OCI-LY7 (cell line): ENCODE measurements around a stretch of chr6.

- PRO-cap, result no peak
- RAMPAGE, long total RNA, result no peak
These were observed 55.2 kb downstream of the ARID1B start for GRCh38 chr6:156832038-156833130.

- PRO-cap, result no peak
- RAMPAGE, long total RNA, result no peak
These were observed 71.4 kb downstream of the ARID1B start for GRCh38 chr6:156848551-156849080.

GRCh38 chr6:157021353-157022168 lies 244.4 kb downstream of the ARID1B start:
- PRO-cap, result bidirectional peak, plus-strand start at chr6:157021603, minus-strand start at chr6:157021460; bidirectional peak, plus-strand start at chr6:157022288, minus-strand start at chr6:157022133
- RAMPAGE, long total RNA, result no peak

- PRO-cap, result no peak
- RAMPAGE, long total RNA, result no peak
These were observed 174.7 kb downstream of the TMEM242 start for GRCh38 chr6:157148204-157149354.

DNA sequence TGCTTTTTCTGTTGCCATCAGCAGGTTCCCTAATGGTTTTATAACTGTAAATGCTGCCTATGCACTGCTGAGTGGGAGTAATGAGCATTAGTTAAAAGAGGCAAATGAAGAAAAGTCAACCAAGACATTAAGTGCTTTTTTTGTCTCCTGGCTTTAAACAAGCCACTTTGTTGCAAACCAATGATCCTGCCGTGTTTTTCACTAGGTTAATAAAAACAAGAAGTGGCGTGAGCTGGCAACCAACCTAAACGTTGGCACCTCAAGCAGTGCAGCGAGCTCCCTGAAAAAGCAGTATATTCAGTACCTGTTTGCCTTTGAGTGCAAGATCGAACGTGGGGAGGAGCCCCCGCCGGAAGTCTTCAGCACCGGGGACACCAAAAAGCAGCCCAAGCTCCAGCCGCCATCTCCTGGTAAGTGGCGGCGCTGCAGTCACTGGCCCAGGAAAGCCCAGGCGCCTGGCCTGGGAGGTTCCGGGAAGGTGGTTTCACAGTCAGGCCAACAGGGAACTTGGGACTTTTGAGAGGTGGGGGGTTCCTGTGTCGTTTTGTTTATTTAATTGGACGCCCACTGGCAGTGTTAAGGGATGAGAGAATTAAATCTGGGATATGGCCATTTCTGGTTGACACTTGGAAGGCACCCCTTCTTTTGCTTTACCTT lies 139.2 kb downstream of the TMEM242 start:
- PRO-cap, result no peak
- RAMPAGE, long total RNA, result no peak

DNA sequence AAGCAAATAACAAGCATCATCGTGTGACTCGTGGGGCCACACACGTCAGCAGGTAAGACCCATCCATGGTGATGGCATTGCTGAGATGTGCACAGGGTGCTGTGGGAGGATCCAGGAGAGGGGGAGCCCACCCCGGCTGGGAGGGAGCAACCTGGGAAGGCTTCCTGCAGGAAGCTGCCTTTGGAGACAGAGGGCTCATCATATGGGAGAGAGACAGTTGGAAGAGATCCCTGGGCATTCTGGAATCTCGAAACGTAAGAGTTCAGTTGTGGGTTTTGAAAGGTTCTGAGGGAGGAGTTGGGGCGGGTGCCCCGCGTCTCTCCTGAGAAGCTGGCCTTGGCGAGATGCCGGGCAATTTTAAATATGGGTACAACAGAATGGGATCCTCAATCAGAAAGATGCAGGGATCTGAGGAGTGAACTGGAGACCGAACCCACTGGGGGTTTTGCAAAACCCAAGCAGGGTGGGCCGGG lies 106.5 kb downstream of the TMEM242 start:
- PRO-cap, result no peak
- RAMPAGE, long total RNA, result no peak

- PRO-cap, result no peak
- RAMPAGE, long total RNA, result no peak
These were observed 53.9 kb downstream of the TMEM242 start for GRCh38 chr6:157269058-157270086.

GRCh38 chr6:157317020-157318162 lies 5.9 kb downstream of the TMEM242 start:
- PRO-cap, result no peak
- RAMPAGE, long total RNA, result no peak

DNA sequence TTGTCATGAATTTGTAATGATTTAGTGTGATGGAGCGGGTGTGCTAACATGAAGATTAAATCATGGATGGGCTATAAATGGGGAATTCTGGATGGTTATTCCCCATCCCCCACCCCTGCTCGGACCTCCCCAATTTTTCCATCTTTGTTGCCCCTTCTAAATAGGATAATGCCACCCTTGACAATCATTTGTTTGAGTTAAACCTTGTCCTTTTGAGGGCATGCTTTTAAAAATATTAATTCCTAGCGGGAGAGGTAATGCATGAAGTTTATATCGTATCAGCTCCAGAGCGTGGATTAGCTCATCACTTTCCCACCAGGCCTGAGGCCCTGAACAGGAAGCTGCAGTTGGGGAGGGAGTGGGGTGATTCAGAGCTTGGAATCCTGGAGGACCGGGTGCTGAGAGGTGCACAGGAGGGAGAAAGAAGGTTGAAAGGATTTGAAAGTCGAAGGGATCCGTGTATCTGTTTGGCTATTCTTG lies 24.9 kb downstream of the ZDHHC14 start:
- PRO-cap, result no peak
- RAMPAGE, long total RNA, result no peak

DNA sequence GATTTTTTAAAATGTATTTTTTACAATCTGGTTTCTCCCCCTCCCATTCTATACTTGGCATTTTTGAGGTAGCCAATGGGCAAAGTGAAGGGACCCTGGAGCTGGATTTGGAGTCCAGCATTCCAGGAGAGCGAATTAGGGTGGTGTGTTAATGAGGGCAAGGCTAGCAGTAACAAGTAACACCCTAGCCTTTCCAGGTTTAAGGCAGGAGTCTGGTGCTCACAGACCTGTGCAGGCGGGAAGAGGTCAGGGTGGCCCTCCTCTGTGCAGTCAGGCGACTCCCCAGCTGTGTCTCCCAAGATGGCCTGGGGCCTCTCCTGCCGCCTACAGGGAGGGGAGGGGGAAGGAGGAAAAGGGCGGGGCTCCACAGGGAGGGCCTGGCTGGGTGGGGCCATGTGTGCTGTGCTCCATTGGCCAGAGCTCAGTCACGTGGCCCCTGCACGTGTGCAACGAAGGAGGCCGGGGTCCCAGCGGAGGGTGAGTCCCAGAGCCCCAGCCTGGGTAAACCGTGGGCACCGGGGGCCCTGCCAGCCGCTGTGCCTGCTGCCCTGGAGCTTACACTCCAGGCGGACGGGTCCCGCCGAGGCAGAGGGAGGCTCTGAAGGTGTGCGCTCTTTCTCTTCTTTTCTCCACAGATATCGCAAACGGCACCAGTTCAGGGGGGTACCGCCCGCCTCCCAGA lies 211.5 kb downstream of the ZDHHC14 start:
- PRO-cap, result no peak
- RAMPAGE, long total RNA, result no peak

- PRO-cap, result no peak
- RAMPAGE, long total RNA, result no peak
These were observed 56.2 kb upstream of the SNX9 start for GRCh38 chr6:157766813-157767377.

DNA sequence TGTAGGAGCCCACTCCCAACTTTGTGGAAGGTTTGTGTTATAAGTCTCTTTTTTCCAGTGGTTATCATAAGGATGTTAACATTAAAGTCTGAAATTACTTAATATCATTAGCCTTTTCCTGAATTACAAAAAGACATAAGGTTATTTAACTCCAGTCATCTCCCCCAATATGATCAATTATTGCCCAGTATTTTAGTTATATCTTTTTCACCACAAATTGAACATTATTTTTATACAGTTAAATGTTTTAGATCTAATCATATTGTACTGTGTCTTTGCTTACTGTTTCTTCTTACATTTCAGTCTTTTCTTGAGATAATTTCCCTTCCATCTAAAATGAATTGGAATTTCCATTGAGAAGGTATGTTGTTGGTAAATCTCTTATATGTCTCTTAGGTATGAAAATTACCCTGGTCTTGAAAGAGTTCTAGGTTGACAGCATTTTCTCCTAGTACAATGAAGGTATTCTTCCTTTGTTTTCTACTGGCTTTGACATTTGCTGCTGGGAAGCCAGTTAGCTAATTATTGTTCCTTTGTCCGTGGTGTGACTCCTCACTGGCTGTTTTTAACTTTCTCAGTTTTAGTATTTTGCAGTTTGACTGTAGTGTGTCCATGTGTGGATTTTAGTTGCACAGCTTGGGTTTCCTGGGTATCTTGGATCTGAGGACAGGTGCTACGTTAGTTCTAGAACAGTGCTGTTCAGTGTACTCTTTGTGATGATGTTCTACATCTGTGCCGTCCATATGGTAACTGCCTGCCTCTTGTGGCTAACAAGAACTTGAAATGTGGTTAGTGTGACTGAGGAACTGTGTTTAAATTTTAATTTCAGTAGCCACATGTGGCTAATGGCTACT lies 7.1 kb downstream of the SNX9 start:
- PRO-cap, result no peak
- RAMPAGE, long total RNA, result no peak

DNA sequence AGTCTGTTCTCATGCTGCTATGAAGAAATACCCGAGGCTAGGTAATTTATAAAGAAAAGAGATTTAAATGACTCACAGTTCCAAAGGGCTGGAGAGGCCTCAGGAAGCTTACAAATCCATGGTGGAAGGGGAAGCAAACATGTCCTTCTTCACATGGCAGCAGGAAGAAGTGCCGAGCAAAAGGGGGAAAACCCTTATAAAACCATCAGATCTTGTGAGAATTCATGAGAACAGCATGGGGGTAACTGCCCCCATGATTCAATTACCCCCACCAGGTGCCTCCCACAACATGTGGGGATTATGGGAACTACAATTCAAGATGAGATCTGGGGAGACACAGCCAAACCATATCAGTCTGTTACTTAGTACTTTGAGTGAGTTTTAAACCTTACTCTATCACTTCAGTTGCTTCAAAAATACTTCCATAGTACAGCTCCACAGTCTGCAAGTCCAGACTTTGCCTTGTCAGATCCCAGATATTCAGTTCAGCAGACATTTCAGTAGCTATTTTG lies 9.5 kb downstream of the SNX9 start:
- PRO-cap, result no peak
- RAMPAGE, long total RNA, result no peak

DNA sequence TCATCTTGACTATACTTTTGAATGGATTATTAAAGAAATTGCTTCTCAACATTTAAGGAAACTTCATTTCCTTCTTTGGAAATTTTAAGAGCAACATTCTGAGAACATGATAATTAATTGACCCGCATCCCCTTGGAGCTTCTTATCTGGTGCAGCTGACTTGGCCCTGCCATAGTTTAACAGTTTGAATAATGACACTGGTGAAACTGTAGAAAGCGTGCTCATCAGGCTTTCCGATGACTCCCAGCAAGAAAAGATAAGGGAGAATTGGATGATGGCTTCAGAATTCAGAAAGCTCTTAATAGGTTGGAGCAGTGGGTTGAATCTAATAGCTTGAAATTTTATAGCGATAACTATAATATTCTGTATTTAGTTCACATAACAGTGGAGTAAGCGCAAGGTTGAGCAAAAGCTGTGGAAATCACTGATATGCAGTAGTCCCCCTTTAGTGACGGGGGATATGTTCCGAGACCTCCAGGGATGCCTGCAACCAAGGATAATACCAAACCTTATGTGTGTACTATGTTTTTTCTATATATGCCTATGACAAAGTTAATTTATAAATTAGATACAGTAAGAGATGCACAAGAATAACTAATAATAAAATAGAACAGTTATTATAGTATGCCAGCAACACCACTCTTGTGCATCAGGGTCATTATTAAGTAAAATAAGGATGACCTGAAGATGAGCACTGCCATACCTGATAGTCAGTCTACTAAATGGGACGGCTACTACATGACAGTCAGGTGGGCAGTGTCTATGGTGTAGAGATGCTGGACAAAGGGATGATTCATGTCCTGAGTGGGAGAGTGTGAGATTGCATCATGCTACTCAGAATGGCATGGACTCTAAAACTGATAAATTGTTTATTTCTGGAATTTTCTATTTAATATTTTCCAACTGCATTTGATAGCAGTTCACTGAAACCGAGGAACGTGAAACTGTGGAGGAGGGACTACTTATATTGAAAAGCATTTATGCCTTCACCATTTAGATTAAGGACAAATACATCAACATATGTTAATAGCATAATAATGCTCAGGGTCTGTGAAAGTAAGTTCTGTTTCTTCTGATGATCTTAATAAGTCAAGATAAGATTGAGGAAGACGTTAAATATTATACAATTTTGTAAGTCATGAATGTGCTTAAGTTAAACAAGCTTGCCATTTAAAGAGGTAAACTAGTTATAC lies 38.6 kb downstream of the SNX9 start:
- PRO-cap, result no peak
- RAMPAGE, long total RNA, result no peak

GRCh38 chr6:157881183-157882113 lies 58.4 kb downstream of the SNX9 start:
- PRO-cap, result no peak
- RAMPAGE, long total RNA, result no peak

DNA sequence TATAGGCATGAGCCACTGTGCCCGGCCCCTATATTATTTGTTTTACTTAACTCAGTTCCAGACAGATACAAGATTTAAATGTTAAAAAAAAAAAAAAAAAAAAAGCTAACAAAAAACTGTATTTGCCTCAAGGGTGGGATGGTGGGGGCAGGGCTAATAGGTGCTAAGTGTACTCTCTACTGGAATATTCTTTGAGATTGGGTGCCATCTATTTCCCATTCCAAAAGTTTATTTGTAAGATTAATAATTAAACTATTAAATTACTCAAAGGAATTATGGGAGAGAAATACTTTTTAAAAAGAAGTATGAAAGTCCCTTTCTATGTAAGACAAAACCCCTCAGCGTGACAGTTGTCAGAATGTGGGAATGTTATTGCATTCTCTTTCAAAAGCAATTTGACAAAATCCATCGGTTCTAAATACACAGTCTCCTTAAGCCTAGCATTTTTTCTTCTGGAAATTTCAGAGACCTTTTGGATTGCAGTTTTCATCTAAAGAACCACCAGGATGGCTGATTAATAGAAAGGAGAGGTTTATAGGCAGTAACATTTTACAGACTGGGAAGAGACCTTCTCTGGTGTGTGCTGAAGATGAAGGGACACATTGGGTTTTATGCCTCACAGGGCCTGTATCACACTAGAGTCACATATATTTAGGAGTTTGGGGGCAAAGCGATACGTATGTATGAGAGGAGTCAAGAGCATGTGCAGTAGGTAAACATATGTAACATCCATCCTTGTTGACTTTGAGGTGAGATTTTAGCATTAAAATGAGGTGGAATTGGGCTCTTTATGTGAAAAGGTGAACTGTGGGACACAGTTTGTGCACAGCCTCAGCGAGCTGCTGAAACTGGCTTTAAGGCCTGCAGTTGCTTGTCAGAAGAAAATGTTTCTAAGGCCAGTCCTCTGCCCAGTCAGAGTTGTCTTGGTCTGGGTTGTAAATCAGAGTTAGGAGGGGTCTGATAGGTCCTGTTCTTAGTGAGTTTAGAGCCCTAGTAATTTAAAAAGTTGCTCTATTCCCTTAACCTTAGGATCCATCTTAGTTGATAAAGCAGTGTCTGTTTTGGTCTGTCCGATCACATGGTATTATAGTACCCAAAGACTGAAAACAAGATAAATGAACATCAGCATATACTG lies 71.7 kb downstream of the SNX9 start:
- PRO-cap, result no peak
- RAMPAGE, long total RNA, result no peak

DNA sequence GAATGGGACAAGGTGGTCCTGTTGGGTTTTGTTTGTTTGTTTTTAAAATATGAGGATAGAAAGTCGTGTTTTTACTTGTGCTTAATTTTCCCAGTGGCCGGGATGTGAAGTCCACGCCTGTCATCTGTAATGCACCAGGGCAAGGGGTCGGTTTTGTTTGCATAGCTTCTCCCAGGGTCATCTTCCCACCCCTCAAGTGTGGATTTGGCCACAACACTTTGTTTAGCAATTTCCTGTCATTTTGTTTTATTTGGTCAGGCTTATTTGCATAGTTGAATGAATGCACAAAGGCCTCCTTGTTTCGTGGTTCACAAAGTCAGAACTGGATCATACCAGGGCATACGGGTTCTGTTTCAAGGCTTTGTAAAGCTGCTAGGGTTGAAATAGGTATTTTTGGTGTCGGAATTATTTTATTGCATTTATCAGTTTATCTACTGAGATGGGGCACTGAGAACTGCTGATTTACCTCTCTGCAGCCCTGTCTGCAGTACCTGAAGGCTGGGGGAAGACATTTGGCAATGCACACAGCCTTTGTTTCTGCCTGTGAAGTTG lies 29.9 kb downstream of the SYNJ2 start:
- PRO-cap, result no peak
- RAMPAGE, long total RNA, result no peak

GRCh38 chr6:158018184-158018943 lies 36.7 kb downstream of the SYNJ2 start:
- PRO-cap, result no peak
- RAMPAGE, long total RNA, result no peak

DNA sequence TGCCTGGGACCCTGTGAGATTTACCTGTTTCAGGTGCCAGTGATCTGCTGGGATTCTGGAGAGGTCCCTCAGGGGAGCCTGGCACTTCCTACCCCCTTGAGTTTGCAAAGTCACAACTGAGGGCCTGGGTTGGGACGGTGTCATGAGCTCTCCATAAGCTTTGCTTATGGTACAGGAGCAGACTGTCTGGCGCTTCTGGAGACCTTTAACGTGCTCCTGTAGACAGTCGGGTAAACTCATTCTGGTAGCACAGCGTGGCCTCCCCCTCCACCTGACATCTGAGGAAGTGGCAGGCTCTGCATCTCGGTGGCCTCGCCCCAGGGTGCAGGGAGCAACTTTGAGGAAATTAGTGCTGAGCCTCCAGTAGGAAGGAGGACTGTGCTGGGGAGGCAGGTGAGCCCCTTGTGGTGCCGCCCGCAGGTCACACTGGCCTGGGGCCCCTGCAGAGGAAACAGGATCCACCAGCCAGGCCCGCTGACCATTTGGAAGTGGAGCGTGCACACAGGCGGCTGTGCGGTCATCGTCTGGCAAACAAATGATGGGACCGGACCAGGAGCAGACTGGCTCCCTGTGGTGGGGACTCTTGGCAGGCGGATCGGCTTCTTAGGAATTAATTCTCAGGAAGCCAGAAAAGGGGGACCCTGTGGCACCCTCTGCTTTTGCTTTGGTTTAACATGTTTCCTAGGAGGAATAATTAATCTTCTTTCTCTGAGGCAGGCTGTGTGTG lies 57.9 kb downstream of the SYNJ2 start:
- PRO-cap, result no peak
- RAMPAGE, long total RNA, result no peak

DNA sequence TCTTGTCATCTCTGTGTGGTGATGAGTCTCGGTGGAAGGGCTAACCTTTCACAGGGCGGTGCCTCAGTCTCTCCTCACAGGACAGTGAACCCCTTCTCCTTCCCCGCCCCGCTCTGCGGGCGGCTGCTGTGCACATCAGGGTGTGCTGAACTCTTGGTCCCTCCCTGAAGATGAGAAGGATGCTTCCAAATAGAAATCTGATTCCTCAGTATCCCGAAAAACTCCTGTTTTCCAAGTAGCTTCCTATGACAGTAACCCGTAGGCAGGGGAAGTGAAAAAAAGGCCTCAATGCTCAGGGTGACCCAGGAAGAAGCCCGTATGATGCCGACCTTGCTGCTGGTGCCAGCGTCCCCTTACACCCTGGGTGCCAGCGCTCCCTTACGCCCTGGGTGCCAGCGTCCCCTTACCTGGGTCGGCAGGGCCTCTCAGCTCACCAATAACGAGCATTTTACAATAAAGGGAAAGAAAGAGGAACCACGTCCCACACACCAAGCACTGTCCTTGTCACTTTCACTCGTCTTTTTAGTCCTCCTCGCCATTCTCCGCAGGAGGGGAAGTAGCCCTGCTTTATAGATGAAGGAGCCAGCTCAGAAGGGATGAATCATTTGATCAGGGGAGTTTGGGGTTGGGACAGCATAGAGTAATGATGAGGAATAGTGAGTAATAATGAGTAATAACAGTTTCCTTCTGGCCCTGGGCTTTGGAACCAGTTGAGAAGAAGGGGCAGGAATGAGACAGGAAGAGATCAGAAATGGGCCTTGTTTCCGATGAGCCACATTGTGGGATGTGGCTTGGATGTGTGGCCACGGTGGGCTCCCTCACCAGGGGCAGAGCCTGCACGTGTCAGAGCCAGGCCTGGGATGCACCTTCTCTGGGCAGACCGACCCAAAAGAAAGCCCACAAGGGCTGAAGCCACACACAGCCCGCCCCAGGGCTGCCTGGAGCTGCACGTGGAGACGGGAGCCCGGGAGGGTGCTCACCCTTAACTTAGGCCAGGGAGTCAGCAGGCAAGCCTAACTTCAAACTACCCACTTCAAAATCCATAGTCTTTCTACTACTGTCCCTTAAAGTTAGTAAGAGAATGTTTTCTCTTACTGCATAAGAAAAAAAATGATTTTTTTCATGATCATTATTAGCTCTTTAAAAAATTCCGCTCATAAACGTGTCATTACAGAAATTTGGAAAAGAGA lies 75.7 kb downstream of the SYNJ2 start:
- PRO-cap, result no peak
- RAMPAGE, long total RNA, result no peak